Bronchus (tissue), 1 donor: ENCODE measurements around a stretch of chr5.

- PRO-cap = no peak
These were observed 16.1 kb upstream of the GOLPH3 start for GRCh38 chr5:32190170-32190572.

GRCh38 chr5:32251375-32251583, 61.5 kb downstream of the MTMR12 start:
- PRO-cap = no peak

DNA sequence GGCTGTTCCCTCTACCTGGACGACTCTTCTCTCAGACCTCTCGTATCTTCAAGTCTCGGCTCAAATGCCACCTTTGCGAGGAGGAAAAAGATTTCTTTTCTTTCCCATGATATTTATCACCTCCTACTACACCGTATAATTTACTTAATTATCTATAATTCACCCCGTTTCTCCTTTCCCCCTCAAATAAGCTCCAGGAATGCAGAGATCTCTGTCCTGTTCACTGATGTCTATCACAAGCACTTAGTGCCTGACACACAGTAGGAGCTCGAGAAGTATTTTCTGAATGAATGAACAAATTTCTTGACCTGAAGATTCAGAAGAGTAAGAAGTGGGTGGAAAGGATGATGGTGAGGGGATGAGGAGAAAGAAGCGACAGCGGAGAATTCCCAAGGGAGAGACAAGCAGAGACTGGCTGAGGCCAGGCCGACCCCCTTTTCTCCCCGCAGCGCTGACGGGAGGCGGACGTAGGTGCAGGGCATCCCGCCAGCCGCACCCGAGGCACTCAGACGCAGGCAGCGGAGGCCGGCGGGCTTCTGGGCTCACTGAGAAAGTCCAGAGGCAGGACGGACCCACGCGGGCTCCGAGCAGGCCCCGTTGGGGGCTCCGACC, 827 bp downstream of the MTMR12 start:
- PRO-cap = unidirectional peak, plus-strand start at position 508 of the sequence

GRCh38 chr5:32713289-32714546, 2.6 kb downstream of the NPR3 start:
- PRO-cap = no peak

GRCh38 chr5:33297805-33298248, 142.9 kb upstream of the TARS1 start:
- PRO-cap = no peak

- PRO-cap = no peak
These were observed 121.0 kb upstream of the TARS1 start for GRCh38 chr5:33319758-33320212.

- PRO-cap = no peak
These were observed 1.0 kb downstream of the ADAMTS12 start for GRCh38 chr5:33890834-33891085.

GRCh38 chr5:34001075-34002056, 6.5 kb downstream of the AMACR start:
- PRO-cap = unidirectional peak, minus-strand start at chr5:34001329; unidirectional peak, plus-strand start at chr5:34001744

DNA sequence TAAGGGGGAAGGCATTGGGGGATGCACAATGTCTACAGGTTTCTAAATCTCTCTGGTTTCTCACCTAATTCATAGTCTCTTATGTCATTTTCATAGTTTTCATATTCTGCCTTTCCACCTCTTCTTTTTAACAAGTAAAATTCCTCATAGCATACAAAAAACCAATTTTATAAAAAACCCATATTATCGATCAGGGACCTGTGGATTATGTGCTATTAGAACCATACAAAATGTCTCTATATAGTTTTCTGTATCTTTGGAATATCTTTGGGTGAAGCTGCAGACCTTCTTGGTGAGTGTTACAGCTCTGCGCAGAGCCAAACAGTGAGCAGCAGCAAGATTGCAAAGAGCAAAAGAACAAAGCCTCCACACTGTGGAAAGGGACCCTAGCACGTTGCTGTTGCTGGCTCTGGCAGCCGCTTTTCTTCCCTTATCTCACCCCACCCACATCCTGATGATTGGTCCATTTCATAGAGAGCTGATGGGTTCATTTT, 201.0 kb upstream of the C1QTNF3 start:
- PRO-cap = unidirectional peak, minus-strand start at position 432 of the sequence

DNA sequence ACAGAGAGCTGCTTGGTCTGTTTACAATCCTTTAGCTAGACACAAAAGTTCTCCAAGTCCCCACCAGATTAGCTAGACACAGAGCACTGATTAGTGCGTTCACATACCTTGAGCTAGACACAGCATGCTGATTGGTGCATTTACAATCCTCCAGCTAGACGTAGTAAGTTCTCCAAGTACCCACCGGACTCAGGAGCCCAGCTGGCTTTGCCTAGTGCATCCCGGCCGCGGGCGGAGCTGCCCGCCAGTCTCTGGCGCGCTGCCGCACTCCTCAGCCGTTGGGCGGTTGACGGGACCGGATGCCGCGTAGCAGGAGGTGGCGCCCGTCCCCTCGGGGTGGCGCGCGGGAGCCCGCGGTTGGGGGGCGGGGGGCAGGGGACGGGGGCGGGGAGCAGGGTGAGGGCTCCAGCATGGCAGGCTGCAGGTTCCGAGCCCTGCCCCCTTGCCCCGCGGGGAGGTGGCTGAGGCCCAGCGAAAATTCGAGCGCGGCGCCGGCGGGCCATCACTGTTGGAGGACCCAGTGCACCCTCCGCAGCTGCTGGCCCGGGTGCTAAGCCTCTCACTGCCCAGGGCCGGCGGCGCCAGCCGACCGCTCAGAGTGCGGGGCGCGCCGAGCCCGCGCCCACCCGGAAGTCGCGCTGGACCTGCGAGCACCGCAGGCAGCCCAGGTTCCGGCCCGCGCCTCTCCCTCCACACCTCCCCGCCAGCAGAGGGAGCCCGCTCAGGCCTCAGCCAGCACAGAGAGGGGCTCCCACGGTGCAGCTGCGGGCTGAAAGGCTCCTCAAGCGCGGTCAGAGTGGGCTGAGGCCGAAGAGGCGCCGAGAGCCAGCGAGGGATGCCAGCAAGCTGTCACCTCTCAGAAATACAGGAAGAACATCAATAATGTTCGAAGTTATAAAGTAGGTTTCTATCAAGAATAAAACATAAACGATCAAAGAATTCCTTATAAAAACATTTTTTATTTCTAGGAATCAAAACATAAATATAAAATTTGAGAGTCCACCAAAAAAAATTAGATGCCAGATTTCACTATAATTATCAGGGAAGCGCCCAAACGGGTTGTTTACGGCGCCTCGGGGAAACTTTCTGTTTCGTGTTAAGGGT, 201.8 kb upstream of the C1QTNF3 start:
- PRO-cap = bidirectional peak, plus-strand start at position 274 of the sequence, minus-strand start at position 301 of the sequence

DNA sequence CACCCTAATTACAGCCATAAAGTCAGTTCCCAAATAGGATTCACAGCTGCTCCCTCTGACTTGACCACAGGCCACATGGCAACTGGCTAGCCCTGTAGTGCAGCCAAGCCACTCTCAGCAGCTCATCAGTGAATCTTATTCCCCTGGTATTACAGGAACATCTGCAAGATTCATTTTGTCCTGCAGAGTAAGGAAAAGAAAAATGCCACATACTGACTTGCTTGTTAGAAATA, 244.7 kb upstream of the RAI14 start:
- PRO-cap = no peak

DNA sequence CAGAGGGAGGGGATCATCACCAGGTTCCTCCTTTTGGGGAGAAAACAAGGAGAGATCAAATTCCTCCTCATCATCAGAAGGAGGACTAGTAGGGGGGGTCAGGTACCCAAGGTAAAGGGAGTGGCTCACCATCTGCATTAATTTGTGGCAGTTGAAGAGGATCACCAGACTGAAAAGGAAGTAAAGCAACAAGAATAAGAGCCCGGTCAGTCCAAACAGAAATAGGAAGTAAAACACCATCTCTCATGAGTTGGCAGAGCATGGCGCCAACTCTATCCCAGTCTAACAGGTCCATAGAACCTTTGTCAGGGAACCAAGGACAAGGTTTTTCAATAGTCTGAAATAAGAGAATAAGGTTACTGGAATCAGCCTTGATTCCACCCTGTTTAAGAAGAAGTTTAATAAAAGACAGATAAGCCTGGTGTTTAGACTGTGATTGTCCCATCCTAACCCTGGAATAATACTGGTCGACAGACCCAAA, 189.0 kb upstream of the RAI14 start:
- PRO-cap = unidirectional peak, plus-strand start at position 246 of the sequence

DNA sequence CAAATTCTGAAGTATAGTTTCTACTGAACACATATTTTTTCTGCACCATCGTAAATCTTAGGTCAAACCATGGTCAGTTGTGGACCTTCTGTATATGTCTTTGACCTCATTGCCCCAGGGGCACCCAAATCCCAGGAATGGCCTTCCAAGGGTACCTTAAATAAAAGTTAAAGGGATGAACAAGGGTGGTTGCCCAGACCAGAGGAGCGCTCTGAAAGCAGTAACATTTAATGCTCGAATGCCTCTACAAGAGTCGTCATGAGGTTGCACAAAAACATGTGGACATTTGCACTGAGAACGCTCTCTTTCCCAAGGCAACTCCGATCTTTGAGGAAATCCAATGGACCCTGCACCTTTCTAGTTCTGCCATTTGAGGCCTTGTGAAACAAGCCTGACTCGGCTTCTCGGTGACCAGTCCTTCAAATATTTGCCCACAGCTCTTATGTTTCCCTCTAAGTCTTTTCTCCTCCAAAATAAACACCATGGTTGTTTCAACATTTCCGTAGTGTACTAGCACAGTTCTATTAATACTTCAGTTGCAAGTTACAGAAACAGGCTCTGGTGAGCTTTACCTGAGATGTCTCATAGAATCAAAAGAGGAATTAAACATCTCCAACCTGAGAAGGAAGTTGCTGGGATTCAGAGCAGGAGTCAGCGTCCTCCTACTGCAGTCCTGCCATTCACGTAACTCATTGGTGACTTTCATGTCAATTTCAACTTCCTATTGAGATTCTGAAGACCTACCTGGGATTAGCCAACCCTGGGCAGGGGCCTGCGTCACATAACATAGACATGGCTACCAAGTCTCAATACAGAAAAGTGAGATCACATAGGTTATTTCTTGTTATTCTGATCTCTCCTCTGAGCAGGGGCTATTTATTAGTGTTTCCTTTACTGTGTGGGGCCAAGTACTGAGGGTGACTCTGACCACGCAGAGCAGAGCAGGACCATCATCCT, 168.8 kb upstream of the RAI14 start:
- PRO-cap = unidirectional peak, minus-strand start at position 213 of the sequence; bidirectional peak, plus-strand start at position 620 of the sequence, minus-strand start at position 329 of the sequence

GRCh38 chr5:34490232-34490982, 165.7 kb upstream of the RAI14 start:
- PRO-cap = bidirectional peak, plus-strand start at chr5:34490717, minus-strand start at chr5:34490641

GRCh38 chr5:34529992-34530281, 126.2 kb upstream of the RAI14 start:
- PRO-cap = no peak

DNA sequence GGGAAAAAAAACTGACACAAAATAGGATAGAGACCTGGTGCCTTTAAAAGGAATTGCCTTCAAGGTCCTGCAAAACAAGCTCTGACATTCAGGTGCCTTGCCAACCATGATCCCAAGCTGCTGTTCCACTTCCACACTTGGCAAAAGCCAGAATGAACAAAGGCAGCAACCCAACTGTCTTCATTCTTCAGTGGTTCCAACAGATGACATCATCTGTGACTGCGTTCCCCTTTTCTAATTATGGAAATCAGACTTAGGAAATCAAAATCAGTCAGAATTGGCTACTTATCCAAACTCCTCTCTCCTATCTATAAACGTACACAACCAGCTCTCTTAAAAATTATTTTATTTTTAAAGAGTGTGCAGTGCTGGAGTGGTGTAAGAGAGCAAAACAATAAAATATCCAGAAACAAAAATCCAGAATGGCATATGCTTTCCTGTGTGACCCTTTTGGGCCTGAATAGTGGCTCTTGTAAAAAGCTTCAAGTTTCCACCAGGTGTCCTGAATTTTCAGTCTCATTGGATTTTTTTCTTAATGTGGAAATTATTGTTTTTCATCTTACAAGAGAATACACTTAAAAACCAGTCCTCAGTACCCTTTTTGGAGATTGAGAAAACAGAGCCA, 103.8 kb upstream of the RAI14 start:
- PRO-cap = no peak

DNA sequence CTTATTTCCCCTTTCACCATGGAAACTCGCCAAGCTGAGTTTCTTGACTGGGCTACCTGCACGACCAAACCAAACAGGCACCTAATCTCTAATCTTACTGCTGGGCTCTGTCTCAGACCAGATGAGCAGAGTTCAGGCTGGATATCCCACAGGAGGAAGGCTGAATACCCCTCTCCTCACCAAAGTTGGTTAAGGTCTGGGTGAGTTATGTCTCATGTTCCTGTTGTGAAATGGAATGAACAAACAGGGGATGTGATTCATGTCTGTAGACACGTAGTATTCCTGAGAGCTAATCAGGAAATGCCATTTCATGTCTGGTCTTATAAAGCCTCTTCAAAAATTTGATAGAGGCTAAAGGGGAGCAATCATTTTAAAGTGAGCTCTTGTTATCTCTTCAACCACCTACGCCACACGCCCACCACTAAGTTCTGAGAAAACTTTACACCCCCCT, 70.0 kb upstream of the RAI14 start:
- PRO-cap = unidirectional peak, minus-strand start at position 227 of the sequence

- PRO-cap = no peak
These were observed 57.9 kb upstream of the RAI14 start for GRCh38 chr5:34598200-34598711.

DNA sequence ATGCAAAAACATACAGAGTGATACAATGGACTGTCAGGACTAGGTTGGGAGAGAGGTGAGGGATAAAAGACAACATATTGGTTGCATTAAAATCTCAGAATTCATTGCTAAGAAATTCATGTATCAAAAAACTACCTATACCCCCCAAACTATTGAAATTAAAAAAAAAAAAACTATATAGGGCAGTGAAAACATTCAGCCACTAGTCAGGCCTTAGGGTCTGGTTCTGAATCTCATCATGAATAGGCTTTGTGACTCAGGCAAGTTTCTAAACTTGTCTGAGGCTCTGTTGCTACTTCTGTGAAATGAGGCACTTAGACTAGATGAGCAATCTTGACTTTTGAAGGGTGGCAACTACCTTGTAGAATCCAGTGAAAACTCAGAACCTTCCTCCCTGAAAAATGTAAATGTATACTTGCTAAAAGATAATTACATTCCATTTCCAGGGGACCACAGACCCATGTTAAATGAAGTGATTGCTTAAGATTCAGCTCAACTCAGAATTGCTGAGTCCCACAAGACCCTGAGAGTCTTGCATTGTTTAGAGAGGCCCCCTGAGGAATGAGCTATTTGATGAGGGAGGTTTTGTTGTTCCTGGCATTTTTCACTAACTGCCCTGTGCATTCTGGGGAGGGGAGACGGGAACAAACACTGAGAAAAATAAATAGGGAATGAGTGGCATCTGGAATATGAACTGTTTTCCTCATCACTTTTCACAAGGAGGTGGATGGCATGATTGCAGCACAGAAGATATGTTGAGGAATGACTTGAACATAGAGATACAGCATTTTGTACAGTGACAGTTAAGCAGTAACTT, 29.5 kb downstream of the RAI14 start:
- PRO-cap = no peak

- PRO-cap = no peak
These were observed 1.0 kb downstream of the DNAJC21 start for GRCh38 chr5:34930420-34930781.